WTC11 (cell line): ENCODE measurements around the gene PLA2G4B.

GRCh38 chr15:40471306-40472398 lies 868 bp downstream of the CHST14 start:
- PRO-cap = unidirectional peak, minus-strand start at chr15:40471894

DNA sequence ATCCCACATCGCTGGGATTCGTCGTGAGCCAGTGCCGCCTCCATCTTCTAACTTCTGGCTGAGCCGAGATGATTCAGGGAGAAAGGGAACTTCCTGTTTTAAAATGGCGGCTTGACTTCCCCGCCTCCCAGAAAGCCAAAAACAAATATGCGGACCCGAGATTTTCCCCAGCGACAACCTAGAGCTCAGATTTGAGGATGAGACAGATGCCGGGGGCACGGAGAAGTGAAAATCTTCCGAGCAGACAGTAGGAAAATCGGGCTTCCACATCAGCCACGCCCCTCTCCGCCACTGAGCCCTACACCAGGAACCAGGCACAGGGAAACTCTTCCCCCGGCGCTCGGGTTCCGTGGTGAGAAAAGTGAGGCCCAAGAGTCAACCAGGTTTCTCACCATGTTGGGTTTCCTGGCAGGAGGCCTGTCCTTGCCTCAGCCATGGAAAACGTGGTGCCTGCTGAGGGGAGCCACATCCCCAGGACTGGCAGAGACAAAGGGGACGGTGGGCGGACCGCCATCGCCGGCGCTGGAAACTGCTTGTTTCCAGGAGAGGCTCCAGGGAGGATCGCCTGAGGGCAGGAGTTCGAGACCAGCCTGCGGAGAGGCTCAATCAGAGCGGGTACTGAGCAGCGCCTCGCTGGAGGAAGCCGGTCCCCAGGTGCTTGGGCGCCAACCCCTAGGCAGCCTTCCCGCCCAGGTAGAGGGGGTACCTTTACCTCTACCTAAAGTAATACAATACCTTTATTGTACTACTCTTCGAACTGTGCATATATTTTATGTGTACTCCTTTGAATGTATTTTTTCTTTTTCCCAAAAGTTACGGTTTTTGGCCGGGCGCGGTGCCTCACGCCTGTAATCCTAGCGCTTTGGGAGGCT lies 18.9 kb downstream of the CHST14 start:
- PRO-cap = no peak

DNA sequence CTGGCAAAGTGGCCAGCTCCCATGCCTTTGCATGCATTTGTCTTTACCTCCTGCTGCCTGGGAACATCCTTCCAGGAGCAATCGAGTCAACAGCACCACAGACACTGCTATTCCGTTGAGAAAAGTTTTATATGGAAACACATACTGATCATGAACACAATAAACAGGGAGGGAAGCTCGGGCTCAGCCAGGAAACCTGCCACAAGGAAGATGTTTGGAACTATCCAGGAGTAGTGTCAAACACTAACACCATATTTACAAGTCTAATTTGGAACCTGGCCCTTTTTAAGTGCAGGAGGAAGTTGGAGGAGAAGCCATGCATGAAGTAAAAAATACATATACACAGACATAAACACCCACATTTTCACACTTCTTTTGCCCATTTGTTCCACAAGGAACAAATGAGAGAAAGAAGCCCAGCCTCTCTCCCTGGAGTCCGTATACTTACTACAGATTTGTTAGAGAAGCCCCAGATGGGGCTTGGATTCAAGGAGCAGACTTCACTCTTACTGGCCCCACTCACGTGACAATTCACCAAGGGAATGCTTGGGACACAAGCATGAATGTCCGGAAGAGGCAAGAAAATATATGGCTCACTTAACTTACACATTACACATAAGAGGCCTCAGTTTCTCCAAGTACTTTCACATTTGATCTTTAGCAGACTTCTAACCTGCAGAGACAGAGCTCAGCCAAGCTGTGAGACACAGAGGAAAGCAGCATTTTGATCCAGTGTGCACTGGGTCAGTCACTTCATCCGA lies 11.7 kb downstream of the CCDC32 start:
- PRO-cap = no peak

DNA sequence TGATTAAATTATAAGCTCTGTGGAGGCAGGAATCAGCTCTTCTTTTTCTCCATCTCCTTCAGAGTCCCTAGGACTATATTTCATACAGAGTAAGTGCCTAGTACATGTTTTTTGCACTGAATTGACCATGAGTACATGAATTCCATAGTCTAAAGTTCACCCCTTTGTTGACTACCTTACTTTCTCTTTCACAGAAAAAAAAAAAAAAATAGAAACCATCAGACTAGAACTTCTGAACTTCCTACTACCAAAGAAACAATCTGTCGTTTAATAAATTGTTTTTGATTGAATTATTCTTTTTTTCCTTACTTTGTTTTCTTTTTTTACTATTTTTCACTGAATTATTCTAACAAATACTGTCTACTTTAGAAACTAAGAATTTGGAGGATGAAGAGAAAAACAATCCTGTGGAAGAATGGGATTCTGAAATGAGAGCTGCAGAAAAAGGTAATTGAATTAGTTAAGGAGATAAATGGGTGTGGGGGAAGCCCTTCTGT lies 45.0 kb upstream of the RAD51 start:
- PRO-cap = no peak

GRCh38 chr15:40743378-40744208 lies 11.5 kb downstream of the RMDN3 start:
- PRO-cap = no peak

- PRO-cap = bidirectional peak, plus-strand start at chr15:40756057, minus-strand start at chr15:40755758
Measured at GRCh38 chr15:40755938-40756114, 772 bp upstream of the RMDN3 start.

GRCh38 chr15:40856714-40857606 lies 13.1 kb downstream of the SPINT1 start:
- PRO-cap = no peak

DNA sequence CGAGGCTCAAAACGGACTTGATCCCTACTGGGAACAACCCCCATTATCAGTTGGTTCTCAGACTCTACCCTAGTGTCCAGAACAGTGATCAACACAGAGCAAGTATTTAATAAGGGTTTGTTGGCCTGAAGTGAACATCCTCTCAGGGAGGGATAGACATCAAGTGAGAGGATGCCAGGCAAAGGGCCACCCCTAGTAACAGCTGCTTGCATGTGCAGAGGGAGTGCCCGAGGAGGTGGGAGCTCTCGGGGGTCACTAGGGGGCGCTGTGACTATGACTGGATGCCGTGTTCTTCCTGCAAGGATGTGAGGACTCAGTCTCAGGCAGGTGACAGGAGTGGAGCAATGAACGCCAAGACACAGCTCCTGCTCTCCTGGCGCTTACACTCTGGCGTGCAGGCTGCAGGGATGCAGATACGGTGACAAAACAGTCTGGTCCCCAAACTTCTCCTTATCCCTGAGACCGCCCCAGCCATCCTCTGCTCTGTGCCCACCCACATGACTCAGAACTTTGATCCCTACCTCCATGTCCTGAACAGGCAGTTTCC lies 14.9 kb downstream of the RHOV start:
- PRO-cap = no peak

- PRO-cap = no peak
Measured at GRCh38 chr15:40902582-40903703, 8.7 kb downstream of the VPS18 start.

- PRO-cap = no peak
Measured at GRCh38 chr15:40928224-40928514, 971 bp upstream of the DLL4 start.

DNA sequence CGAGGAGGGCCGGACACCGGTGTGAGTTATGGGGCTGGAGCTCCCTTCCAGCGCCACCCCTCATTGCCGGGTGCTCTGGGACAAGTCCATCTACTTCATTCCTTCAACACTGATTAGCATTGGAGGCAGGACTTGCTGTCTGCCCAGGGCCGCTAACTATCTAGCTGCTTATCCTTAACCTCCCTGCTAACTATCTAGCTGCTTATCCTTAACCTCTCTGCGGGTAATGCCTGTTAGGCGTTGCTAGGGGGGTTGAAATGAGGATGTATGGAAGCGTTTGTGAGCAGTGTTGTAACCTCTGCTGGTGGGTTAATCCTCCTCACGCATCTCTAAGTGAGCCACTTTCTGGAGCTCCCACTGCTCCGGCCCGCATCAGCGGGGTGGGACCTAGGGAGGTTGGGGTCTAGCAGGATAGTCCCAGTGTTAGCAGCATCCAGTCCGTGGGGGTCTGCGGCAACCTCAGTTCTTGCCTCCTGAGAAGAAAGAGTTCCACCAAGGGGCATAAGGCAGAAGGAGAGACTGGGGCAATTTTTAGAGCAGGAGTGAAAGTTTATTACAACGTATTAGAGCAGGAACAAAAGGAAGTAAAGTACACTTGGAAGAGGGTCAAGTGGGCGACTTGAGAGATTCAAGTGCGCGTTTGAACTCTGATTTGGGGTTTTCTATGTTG lies 10.8 kb upstream of the CHAC1 start:
- PRO-cap = no peak

GRCh38 chr15:41019260-41019869 lies 66.1 kb downstream of the CHAC1 start:
- PRO-cap = no peak

DNA sequence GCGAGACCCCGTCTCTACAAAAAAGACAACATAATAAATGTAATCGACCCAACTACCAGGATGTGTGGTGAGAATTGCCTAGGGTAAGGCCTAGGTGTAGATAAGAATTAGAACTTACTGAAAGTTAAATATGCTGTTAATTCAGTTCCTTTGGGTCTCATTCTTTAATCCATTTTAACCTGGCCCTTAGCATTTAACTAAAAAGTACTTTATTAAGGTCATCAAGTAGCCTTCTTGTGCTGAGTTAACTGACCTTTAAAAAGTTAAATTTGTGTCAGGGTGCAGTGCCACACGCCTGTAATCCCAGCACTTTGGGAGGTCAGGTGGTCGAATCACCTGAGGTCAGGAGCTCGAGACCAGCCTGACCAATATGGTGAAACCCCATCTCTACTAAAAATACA lies 1.1 kb upstream of the INO80 start:
- PRO-cap = no peak

- PRO-cap = bidirectional peak, plus-strand start at chr15:41283558, minus-strand start at chr15:41283557; bidirectional peak, plus-strand start at chr15:41284044, minus-strand start at chr15:41283720
Measured at GRCh38 chr15:41283432-41284457, 48.6 kb downstream of the OIP5 start.

GRCh38 chr15:41507850-41508497 lies 5.7 kb downstream of the LTK start:
- PRO-cap = no peak

DNA sequence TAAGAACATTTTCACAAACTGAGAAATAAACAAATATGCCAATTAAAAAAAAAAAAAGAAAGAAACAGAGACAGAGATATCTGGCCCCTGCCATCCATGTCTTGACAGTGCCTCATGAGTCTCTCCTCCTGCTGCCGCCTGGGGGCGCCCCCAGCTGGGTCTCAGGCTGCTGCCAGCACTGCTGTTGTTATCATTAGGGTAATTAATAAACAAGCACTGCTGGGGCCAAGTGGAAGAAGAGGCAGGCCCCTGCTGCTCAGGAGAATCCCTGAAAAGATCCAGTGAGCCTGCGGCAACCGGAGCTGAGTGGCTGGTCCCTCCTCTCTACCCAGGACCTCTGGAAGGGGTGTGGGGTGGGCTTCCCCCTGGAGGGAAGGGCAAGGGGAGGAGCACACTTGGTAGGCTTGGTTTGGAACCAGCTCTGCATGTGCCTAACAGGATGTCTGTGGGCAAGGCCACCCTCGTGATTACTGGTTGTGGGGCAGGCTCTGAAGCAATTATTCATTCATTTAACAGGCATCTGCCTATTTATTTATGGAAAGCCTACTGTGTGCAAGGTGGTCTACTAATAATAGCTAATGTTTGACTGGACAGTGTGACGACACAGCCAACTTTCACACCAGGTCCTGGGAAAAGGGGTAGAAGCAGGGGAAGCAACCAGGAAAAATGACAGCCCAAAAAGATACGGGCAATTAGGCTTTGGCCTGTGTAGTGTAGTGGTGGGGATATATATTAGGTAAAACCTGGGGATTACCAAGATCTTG lies 1.2 kb upstream of the TYRO3 start:
- PRO-cap = unidirectional peak, plus-strand start at position 434 of the sequence

DNA sequence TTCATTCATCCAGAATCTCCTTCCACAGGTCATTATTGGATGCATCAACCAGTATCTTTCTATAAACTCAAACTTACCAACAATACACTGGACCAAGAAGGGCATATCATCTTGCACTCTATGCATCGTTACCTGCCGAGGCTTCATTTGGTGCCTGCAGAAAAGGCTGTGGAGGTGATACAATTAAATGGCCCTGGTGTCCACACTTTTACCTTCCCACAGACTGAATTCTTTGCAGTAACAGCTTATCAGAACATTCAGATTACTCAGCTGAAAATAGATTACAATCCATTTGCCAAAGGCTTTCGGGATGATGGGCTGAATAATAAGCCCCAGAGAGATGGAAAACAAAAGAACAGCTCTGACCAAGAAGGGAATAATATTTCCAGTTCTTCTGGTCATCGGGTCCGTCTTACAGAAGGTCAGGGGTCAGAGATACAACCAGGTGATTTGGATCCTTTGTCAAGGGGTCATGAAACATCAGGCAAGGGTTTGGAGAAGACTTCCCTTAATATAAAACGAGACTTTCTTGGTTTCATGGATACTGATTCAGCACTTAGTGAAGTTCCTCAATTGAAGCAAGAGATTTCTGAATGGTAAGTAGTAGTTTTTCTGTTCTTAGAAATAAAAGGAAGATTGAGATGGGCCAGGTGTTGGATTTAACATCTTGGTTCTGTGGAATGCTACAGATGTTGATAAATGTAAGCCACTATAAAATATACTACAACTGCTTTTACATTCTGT lies 104.7 kb upstream of the MAPKBP1 start:
- PRO-cap = no peak

DNA sequence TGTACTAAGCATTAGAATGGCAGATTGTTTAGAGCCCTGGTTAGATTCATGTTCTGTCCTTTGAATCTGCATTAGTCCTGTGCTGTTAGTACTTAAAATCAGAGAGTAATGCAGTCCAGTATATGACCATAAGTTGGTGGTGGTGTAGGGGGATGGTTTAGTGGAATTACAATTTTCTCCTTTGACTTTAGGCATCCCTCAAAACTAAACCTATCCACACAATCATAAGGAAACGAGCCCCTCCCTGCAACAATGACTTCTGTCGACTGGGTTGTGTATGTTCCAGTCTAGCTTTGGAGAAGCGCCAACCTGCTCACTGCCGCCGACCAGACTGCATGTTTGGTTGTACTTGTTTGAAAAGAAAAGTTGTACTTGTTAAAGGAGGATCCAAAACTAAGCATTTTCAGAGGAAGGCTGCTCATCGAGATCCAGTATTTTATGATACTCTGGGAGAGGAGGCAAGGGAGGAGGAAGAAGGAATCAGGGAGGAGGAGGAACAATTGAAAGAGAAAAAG lies 61.3 kb upstream of the MAPKBP1 start:
- PRO-cap = no peak

DNA sequence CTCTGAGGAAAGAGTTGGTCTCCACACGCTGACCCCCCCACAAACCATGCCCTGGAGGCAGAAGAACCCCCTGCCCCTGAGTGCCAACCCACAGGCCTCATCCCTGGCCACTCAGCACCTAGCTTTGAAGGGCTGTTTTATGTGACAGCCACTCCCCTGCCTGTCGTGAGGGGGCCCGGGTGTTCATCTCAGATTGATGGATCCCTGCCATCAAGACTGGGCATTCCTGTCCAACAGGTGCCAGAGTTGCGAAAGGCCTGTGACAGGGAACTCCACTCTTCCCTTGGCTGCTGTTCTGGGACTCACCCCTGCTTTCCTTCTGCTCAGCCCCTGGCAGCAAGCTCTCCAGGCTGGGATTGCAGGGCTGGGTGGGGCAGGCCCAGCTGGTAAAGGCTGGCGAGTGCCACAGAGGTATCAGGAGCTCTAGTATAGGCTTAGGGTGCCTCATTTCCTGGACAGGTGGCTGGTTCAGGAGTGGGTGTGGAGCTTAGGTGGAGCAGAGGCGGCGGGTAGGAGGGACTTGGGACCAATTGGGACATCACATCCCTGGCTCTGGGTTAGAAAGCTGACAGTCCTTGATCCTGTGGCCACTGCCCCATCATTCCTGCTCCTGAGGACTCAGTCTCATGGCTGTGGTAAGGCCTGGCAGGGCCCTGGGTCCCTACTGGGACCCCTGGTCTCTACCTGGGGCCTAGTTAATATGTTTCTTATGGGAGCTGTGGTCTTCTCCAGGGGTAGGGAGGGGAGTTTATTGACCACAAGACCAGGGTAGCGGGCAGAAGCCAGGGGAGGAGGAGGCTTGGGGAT lies at the start of gene PLA2G4B:
PLA2G4B (plus strand) TSS at position 560 of the 807 bp plus-strand sequence.
- PRO-cap = no peak

- PRO-cap = no peak
Measured at GRCh38 chr15:42050716-42051396, 30.0 kb upstream of the PLA2G4E start.